ENCODE data around the gene SF3B5.

DNA sequence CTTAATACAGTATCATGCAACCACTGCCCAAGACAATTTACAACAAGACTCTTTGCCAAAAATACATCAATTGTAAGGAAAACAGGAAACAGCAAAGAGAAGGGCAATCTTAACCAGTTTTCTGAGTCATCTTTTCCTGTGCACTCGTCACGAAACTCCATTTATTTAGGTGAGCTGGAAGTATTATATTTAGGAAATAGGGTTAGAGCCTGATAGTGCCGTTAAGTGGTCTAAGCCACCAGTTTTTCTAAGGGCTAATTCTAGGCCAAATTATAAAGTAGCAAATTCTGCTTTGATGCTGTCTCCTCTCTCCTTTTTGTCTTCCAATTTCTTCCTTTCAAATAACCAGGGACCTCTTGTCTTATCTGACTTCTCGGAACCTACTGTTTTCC is 1197.8 kb upstream of the CITED2 start:
- PRO-cap = no peak
- RAMPAGE, long total RNA, 4 experiments = no peak in any of the 4 experiments

DNA sequence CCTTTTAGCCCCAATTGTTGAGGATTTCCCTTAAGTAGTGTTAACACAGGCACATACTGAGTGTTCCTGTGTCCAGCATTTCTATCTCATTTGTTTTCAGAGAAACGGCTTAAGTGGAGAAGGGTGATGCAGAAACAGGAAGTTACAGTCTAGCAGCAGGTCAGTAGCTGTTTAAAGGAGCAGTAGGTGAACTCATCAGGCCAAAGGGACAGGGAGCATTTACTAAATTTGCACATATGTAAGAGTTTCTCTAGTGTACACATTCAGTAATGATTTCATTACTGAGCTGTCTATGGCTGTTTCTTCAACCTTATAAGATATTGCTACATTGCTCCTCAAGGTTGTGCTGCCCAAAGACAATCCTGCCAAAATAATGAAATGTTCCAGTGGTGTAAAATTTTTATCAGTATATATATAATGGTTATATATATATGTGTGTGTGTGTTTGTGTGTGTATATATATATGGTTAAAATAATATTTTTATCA is 644.1 kb upstream of the GJE1 start:
- PRO-cap = unidirectional peak, minus-strand start at position 83 of the sequence
- RAMPAGE, long total RNA, 4 experiments = no peak in any of the 4 experiments

DNA sequence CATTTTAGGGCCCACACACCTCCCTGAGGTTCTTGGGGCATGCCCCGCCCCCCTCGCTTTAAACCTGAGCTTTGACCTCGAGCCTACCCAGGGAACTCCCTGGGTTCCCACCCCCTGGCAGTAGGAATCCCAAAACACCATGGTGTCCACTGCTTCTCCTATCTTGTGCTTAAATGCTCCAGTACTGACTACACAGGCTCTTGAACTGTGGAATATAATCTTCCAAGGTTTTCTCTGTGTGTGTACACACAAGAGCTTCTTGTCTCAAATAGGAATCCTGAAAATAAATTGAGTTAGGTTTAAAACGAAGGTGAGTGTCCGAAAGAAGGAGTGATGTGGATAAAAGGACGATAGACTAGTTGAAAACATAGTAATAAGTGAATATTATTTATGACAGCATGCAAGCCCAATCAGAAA is 386 bp downstream of the VTA1 start:
- PRO-cap = no peak
- RAMPAGE, long total RNA, 4 experiments = no peak in any of the 4 experiments

DNA sequence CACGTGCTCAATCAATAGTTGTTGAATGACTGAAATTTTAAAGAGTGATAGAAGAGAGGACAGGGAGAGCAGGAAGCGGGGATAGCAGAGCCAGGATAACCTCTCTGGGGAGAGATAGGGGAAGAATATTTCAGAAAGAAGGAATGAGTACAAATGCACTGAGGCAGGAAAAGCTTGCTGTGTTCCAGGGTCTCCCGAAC is 263.8 kb downstream of the HIVEP2 start:
- PRO-cap = unidirectional peak, plus-strand start at position 57 of the sequence
- RAMPAGE, long total RNA, 4 experiments = no peak in any of the 4 experiments

GRCh38 chr6:142737273-142737870 is 207.6 kb downstream of the HIVEP2 start:
- PRO-cap = no peak
- RAMPAGE, long total RNA, 4 experiments = no peak in any of the 4 experiments

DNA sequence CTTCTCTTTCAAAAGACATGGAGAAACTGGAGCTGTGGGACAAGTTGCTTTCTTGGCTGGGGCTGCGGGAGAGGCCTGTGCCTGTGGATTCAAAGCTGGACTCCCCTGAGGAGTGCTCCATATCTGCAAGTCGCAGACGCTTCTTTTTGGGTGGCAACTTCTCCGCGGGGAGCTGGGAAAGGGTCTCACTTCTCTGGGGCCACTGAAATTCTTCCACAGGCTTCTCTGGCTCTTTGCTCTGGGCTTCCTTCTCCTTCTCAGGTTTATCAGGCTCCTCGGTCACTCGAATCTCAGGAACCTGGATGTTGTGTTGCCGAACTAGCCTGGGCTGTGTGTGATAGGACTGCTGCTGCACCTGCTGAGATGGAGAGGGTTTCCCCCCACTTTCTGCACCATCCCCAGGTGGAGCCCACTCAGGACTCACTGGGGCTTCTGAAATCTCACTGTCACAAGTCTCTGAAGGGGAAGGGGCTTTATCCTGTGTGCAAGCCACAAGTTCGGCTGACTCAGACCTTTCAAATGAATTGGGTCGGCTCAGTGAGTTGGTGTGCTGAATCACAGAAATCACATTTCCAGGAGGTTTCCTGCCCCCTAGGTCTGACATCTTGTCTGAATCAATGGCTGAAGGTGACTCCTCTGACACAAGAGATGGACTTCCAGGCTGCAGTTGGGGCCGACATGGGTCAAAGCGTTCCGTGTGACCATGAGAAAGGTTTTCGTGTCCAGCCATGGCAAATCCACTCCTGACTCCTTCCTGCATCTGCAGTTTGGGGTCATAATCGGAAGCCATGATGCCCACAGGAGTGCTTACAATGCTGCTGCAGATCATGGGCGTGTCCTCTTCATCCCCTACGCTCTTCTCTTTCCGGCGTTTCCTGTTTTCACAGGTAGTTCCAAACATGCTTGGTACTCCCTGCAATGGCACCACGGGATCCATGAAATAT is 172.9 kb downstream of the HIVEP2 start:
- PRO-cap = no peak
- RAMPAGE, long total RNA, 4 experiments = no peak in any of the 4 experiments

DNA sequence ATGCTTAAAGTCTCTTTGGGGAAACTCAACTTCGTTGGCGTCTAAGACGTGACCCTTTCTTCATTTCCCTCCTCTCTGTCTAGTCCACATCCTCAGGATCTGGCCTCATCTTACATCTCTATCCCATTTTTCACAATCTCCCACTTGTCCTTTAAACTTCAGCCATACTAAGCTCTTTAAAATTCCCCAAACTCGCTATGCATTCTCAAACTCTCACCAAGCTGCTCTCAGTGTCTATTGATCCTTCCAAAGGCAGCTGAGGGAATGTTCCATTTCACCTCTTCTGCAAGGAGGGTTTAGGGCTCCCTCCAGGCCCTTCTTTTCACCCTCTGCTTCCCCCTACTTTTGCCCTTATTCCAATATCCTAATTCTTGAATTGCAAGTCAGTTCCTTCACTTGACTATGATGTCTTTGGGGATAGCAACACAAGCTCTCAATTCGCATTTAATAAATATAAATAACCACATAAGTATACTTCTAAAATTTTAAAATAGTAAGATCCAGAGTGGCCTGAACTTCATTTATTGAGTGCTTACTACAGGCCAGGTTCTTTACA is 22.9 kb downstream of the HIVEP2 start:
- PRO-cap = no peak
- RAMPAGE, long total RNA, 4 experiments = no peak in any of the 4 experiments

GRCh38 chr6:142947451-142948087 is 2.6 kb upstream of the HIVEP2 start:
- PRO-cap = bidirectional peak, plus-strand start at chr6:142947511, minus-strand start at chr6:142947515
- RAMPAGE, long total RNA, 4 experiments = no peak in any of the 4 experiments

GRCh38 chr6:142948652-142948851 is 3.6 kb upstream of the HIVEP2 start:
- PRO-cap = no peak
- RAMPAGE, long total RNA, 4 experiments = no peak in any of the 4 experiments

- PRO-cap = no peak
- RAMPAGE, long total RNA, 4 experiments = no peak in any of the 4 experiments
Measured at GRCh38 chr6:143097153-143097879, 36.6 kb downstream of the AIG1 start.

GRCh38 chr6:143338958-143340264 is 111.1 kb downstream of the ADAT2 start:
- PRO-cap = no peak
- RAMPAGE, long total RNA, 4 experiments = no peak in any of the 4 experiments

- PRO-cap = unidirectional peak, minus-strand start at chr6:143456643
- RAMPAGE, long total RNA, 4 experiments = no peak in any of the 4 experiments
Measured at GRCh38 chr6:143456577-143456900, 5.9 kb downstream of the PEX3 start.

DNA sequence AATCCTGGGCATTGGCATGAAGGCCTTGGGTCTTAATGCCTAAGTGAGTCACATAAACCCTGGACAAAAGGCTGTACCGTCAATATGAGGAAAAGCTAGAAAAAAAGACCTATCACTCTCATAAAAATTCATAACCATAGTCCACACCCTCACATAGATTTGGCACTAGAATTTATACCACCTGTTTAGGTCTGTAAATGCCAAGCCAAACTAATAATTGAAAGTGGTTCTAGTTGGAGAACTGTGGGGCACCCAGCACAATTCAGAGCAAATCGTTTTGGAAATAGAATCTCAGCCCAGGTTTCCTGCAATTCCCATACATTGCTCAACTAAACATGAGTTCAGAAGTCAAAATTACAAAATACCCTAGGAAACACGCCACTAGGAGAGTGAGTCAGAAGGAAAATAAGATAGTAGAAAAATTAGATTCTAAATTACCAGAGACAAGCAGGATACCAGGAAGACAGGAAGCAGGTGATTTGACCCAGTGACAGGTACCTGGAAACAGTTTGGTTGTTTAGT is 70.5 kb upstream of the FUCA2 start:
- PRO-cap = no peak
- RAMPAGE, long total RNA, 4 experiments = no peak in any of the 4 experiments

DNA sequence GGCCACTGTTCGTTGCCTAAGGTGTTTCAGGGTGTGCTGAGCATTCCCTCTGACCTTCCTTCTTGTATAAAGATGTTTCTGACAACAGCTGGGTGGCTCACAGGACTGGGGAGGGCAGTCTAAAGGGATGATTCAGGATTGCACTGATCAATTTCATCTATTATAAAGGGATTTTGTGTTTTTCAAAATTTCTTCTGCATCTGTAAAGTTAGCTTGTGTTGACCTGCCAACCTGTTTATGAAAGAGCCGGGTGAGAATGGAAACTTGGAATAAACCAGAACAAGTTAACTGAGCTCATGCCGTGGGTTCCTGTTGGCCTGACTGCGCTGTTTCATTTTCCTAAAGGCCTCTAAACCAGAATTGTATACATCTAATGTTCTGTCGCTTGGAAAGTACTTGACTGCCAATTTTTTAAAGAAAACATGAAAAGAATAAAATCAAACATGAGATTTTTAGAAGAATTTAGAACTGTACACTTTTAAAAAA is 14.4 kb downstream of the PHACTR2 start:
- PRO-cap = no peak
- RAMPAGE, long total RNA, 4 experiments = no peak in any of the 4 experiments

DNA sequence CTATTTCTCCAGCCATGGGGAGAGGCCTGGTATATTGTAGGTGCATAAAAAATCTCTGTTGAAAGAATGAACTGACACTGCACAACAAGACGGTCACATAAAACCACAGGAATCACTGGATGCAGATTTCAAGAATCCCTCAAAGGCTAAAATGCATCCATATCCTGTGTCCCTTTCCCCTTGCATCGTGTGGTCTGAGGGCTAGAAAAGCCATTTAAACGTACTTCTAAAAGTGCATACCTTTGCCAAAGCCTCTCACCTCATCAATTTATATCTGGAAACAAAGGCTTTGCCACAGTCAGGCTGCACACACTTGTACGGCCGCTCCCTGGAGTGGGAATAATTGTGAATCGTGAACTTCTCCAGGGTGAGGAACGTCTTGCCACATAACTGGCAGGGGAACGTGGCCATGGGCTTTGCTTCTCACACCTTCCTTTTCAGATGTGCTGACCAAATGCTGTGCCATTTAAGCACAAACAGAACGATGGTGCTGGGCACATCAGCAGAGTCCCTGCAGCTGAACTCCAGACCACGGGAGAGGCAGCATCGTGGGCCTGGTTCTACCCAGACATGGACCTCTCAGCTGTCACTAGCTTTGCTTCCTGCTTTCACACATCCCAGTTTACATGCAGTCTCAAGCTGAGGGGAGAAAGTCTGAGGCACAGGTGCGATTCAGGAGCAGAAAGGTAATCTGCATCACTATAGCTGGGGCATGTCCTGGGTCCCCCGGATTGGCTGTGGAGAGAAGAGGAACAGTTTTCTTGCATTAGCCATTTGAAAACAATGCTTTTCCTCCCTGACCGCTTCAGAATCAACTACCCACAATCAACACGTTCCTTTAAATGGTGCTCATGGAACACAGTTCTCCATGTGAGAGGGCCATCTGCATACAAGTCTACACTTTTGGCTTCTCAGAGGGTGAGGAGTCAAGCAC is 60.1 kb downstream of the PLAGL1 start:
- PRO-cap = no peak
- RAMPAGE, long total RNA, 4 experiments = no peak in any of the 4 experiments

- PRO-cap = bidirectional peak, plus-strand start at chr6:144095854, minus-strand start at chr6:144095619
- RAMPAGE, long total RNA, 4 experiments = start-site peak on the minus strand in 4 of 4 experiments, at chr6:144095532-144095616 at its widest, 190 to 1,369 reads per replicate
Measured at GRCh38 chr6:144094798-144095743, at the start of gene SF3B5. Gene SF3B5, minus strand, starts transcription at chr6:144095573.

DNA sequence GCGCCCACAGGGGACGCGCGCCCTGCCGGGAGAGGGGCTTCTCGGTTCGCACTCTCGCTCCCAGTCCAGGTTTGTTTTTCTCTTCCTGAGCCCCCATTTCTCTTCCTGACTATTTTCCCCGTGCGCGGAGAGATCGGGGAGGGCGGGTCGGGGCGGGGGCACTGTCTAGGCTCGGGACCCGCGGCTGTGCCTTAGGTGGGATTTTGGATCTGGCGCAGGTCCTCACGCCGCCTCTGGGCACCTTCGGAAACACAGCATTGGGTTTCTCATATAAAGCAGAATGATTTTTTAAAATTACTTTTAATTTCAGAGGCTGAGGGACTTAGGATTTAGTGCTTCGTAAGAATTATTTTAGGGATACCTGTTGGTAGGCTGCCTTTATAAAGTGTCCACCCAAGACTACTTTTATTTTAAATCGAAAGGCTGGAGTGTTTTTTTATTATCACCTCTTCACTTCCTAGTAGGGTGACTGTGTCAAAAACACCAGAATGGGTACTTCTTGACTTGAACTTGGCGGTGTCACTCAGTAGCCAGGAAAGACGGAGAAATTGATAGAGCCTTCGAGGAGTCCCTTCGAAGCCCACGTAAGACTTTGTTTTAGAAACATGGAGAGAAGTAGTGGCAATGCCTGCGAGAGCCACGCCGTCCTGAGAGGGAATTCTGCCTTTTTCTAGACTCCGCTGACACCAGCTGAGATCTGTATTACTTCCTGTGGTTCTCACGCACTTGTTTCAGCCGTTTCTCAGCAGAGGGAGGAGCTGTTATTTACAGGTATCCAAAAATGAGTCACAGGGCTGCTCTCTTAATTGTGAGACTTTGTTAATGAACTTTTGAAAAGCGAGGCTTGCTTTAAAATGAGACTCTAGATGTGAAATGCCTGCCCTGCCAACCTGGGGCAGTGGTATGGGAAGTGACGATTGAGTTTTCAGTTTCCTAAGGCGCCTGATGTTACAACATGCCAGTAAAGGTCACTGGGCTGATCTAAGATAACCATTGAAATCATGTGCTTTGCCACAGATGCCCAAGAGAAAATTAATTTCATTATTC is 641 bp downstream of the STX11 start:
- PRO-cap = bidirectional peak, plus-strand start at position 303 of the sequence, minus-strand start at position 235 of the sequence; bidirectional peak, plus-strand start at position 961 of the sequence, minus-strand start at position 701 of the sequence
- RAMPAGE, long total RNA, 4 experiments = no peak in any of the 4 experiments

GRCh38 chr6:144170049-144170628 is 19.8 kb downstream of the STX11 start:
- PRO-cap = no peak
- RAMPAGE, long total RNA, 4 experiments = no peak in any of the 4 experiments

DNA sequence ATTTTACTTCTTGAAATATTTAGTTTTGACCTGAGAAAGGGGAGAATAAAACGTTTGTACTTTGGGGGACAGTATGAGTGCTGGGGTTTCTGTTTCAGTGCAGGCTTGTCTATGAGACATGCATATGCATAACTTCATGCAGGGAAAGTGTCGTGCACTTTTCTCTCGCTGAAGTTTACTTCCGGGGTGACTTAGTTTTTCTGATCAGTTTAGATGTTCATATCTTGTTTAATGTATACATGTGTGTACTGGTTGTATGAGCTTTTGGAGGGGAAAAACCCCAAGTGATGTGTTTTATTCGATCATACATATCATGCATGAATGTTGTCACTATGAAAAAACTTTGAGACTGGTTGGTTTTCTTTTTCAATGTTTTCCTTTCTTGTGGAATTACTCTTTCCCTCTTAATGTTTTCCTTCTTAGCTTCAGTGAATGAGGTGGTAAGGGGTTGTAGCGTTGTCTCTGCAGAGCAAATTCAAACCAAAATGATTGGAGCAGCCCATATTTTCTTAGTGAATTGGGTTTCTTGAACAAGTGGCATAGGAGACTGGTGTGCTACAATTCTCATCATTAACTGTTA is 59.7 kb downstream of the UTRN start:
- PRO-cap = no peak
- RAMPAGE, long total RNA, 4 experiments = no peak in any of the 4 experiments

DNA sequence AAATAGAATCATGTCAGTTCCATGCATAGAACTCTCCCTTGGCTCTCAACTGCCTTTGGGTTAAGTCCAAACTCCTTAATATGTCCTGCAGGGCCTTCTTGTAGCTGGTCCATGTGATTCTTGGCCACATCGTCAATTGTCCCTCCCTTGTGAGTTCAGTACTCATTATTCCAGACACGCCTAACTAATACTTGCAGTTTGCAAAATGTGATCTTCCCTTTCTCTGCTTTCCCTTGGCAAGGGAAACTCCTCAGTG is 165.0 kb downstream of the UTRN start:
- PRO-cap = no peak
- RAMPAGE, long total RNA, 4 experiments = no peak in any of the 4 experiments

Measured in esophagus squamous epithelium (tissue), 4 donors.